ENCODE results near the genes LGSN and PHF3.

DNA sequence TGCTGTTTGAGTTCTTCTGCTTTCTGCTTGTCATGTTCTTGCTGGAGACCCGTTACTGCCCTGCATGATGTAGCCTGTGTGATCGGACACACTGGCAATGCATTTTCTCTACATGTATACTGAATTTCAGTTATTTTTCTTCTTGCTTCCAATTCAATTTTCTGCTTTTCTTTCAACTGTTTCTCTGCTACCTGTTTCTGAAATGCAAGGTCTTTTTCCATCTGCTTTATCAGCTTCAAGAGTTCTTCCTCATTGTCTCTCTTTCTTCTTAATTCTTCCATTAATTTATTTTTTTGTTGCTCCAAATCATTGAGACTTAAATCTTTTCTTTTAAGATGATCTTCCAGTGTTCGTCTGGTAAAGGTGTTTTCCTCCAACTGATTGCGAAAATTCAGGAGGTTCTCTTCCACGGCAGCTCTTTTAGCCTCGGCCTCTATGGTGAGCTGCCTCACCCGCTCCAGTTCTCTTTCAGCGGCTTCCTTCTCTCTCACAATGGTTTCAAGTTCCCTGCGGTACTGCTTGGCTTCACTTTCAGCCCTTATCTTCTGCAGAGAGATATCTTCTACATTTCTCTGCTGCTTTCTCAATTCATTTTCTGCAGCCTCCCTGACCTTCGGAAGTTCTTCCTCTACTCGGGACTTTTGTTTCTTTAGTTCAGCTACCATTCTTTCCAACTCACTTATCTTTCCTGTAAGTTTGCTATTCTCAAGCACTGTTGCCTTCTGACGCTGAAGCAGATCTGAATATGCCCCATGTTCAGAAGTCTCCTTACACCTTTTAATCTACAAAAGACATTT, 334.5 kb downstream of the DST start:
- RRBS, 2 experiments, result no CpG with 5 or more reads among the region's 12 CpGs

- RRBS, 2 experiments, result no CpG with 5 or more reads among the region's 6 CpGs
Observed at GRCh38 chr6:56671600-56672646, 282.7 kb downstream of the DST start.

- RRBS, 2 experiments, result no CpG with 5 or more reads among the region's 2 CpGs
Observed at GRCh38 chr6:56688433-56688910, 266.2 kb downstream of the DST start.

GRCh38 chr6:56772843-56773273, 181.8 kb downstream of the DST start:
- RRBS, 2 experiments, result no CpG with 5 or more reads among the region's 1 CpG

- RRBS, 2 experiments, result no CpG with 5 or more reads among the region's 3 CpGs
Observed at GRCh38 chr6:63319835-63320207, at the start of gene LGSN. TSS of gene LGSN (minus strand) at chr6:63319983.

DNA sequence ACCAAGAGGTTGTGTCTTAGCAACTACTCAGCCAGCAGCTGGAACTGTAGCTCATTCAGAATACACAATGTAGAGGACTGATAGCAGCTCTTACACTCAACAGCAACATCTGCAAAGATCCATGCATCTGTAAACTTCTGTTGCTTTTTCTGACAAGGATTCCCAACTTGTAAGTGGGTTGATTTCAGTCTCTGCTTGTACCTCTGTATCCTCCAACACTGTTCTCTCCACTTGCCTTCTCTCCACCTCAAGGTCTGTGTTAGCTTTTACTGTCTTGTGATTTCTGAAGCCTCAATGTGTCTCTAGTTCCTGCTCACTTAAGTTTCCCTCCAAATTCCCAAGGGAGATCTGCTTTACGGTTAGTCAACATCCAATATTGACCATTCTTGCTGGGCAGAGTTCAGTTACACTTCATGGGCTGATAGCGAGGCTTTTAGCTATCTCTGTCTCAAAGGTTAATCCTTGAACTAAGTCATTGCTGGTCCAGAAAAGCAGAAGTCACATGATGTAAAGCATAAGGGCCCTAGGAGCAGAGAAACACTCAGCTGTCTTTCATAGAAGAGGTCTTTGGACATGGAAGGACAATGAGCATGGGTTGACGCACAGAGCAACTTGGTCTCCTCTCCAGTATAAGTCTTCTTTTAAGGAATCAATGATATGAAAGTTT, 71.7 kb upstream of the LGSN start:
- RRBS, 2 experiments, result no CpG with 5 or more reads among the region's 3 CpGs

DNA sequence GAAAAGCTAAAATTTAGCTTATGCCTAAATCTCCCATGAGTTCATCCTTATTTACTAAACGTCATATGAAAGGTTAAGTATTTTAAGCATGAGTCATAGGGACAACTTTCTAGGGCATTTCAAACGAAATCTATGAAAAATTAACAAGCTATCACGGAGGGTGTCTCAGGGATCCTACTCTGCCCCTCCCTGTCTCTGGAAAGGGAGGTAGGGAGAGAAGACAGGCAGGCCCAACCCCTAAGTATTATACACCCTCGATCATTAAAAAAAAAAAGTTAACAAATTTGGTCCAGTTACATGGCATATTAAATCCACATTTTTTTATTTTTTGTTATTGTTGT, 124.0 kb upstream of the PTP4A1 start:
- RRBS, 2 experiments, result no CpG with 5 or more reads among the region's 4 CpGs

GRCh38 chr6:63458534-63459181, 113.6 kb upstream of the PTP4A1 start:
- RRBS, 2 experiments, result no CpG with 5 or more reads among the region's 6 CpGs

GRCh38 chr6:63509687-63510106, 62.6 kb upstream of the PTP4A1 start:
- RRBS, 2 experiments, result no CpG with 5 or more reads among the region's 4 CpGs

DNA sequence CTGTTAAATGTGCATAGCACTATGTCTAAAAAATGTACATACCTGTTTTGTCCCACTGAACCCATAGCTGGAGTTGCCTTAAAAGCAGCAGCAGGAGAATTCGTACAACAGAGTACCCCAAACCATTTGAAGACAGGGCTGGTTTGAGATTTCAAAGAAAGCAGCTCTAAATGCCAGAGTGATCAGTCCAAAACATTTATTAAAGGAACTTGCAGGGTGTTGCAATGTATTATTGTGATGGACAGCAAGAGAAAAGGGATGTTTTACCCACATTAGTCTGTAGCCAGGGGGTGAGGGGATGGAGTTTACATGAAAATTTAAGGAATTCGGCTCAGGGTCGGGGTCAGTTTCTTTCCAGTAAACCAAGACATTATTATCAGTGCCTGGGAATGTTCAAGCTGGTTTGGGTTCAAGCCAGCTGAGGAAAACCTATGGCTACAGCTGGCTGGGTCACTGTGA, 6.2 kb upstream of the PTP4A1 start:
- RRBS, 2 experiments, result no CpG with 5 or more reads among the region's 3 CpGs

DNA sequence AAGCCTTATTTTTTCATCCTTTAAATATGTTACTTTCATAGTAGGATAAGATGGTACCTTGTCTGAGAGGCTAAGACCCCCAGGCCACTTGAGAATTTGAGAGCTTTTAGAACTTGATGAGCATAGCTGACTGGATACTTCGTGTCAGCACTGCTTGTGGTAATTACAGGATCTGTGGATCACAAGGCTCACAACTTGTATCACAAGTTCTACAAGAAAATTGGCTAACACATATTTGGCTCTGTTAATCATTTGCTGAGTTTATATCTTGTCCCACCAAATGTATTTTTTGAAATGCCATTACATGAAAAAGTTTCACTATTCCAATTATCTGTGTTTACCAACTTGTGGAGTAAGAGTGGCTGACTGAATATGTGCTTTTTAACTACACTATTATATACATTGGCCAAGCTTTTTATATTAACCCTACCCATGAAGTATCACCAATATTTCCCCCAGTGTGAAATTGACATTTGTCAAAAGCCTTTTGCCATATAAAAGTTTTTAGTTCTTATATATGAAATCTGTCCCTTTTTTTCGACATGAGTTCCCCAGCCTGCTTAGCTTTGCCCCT, 1.8 kb upstream of the PTP4A1 start:
- RRBS, 2 experiments, result no CpG with 5 or more reads among the region's 2 CpGs

DNA sequence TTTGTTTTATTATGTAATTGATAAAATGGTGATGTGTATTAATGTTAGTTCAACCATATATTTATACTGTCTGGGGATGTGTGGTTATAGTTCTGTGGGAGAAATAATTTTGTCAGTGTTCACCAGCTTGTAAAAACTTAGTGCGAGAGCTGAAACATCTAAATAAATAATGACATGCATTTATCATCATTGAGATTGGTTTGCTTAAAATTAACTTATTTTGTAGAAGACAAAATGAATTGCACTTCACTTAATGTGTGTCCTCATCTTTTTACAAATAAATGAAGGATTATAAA, 8.9 kb downstream of the PTP4A1 start:
- RRBS, 2 experiments, result no CpG with 5 or more reads among the region's 1 CpG

DNA sequence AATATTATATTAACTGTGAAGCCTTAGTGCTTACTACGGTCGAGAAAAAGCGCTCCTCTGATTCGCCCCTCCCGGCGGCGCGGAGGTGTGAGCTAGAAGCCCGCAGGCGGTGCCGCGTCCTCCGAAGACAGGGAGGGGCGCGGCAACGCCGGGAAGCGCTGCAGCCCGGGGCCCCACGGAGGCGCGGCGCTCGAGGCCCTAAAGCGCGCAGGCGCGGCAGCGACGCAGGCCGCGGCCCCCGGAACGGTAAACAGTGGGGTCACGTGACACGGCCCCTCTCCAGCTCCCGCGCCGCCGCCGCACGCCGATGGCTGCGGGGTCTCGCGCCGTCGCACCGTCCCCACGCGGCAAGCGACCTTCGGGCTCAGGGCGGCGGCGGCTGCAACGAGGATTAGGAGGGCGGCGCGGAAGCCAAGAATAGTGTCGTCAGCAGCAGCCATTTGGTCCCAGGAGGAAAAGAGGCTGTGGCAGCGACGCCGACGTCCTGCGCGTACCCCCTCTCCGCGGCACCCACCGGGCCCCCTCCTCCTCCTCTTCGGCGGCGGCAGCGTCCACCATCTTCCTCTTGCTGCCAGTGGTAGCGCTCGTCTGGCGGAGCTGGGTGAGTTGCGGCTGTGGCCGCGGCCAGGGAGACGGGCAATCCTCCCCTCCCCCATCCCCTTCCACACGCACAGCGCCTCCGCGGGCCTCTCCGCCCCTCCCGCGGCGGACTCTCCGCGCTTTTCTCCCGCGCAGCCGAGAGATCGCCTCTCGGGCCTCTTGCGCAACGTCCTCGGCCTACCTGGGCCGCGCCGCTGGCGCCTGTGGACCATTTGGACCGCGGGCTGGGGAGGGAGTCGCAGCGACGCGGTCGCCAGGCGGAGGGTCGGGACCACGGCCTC, at the start of gene PHF3:
Gene PHF3 (plus strand): TSS at position 253 of the 881 bp plus-strand sequence.
- RRBS, 2 experiments, result 1% methylated on average over 25 of the region's 113 CpGs

- RRBS, 2 experiments, result no CpG with 5 or more reads among the region's 25 CpGs
Observed at GRCh38 chr6:63636431-63636746, 787 bp downstream of the PHF3 start.

- RRBS, 2 experiments, result no CpG with 5 or more reads among the region's 2 CpGs
Observed at GRCh38 chr6:63643723-63644321, 8.2 kb downstream of the PHF3 start.

DNA sequence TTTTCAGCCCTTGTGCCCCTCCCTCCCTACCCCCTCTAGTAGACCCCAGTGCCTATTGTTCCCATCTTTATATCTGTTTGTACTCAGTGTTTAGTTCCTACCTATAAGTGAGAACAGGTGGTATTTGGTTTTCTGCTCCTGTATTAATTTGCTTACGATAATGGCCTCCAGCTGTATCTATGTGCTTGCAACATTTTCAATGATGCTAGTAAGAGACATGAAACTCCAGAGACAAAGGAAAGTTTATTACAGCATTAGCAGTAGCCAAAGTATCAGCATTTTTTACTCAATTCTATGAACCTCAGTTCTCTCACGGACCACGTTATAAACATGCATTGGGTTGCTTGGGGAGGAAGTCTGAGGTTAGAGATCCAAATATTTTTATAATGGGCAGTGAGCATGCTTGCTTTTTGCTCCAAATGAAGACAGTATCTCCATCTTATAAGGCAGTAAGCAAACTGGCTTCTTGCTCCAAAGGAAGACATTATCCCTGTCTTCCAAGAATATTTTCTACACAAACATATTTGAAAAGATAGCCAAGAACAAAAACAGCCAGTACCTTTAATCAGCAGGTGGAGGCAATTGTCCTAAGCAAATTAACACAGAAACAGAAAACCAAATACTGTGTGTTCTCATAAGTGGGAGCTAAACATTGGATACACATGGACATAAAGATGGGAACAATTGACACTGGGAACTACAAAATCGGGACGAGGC, 98.0 kb downstream of the PHF3 start:
- RRBS, 2 experiments, result no CpG with 5 or more reads among the region's 5 CpGs

DNA sequence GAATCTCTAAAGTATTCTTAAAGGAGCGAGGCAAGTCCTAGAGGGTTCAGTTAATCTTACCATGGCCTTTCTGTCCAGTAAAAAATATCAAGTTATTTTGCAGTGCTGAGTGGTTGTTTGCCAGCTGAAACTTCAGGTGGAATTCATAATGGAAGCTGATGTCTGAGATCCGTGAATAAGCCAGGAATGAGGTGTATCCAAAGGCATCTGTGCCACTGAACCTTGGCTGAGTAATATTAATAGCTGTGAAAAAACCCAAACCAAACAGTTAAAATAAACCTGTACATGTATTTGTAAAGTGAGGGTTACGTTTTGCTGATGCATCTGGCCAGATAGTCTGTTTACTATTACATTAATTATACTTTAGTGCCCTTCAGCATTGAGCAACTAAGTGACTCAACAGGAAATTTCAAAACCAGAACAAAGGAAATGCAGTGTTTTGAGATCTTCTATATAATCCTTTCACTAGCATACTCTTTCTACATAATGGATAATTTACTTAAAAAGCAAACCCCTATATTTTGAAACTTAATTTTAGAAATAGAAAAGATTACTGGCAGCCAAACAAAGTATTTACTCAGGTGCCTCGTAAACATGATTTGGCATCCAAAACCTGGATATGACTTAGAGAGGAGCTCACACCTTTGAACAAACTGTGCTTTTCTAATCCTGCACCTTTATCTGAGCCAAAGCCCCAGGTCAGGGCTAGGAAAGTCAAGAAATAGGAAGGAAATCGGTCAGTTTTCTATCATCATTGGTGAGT, 170.7 kb downstream of the PHF3 start:
- RRBS, 2 experiments, result no CpG with 5 or more reads among the region's 5 CpGs

GRCh38 chr6:67755430-67755864, 879.6 kb upstream of the ADGRB3 start:
- RRBS, 2 experiments, result no CpG with 5 or more reads among the region's 4 CpGs

GRCh38 chr6:67886644-67887544, 748.2 kb upstream of the ADGRB3 start:
- RRBS, 2 experiments, result no CpG with 5 or more reads among the region's 30 CpGs

All from bronchial epithelial cell (primary cell).